ENCODE results near the gene ANXA6.

DNA sequence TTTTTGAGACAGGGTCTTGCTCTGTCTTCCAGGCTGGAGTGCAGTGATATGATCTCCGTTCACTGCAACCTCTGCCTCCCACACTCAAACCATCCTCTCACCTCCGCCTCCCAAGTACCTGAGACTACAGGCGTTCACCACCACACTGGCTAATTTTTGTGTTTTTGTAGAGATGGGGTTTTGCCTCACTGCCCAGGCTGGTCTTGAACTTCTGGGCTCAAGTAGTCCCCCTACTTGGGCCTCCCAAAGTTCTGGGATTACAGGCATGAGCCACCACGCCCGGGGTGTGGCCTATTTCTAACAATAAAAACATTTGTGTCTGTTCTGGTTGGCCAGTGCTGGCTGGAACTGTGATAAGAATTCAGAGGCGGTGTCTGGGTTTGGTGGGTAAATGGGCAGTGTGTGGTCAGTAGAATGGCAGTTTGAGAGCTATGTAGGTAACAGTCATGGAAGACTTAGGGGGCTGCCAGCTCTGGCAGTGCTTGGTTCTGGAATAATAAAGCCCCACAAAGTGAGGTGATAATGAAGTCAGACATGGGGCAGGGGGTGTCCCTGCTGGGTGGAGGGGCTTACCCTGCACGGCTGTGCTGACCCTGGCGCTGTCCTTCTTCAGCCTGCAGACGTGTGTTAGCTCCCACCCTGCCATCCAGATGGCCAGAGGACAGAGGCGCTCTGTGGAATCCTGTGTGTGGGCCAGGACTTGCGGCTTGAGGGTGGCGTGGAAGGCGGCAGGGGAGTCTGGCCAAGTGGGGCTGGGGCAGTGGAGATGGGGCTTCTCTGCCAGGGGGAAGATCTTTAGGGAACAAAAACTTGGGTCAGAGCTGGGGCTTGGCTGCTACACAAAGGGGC lies 46.8 kb upstream of the SYNPO start:
- PRO-cap, result no peak

GRCh38 chr5:150600039-150600470 lies 40.4 kb upstream of the SYNPO start:
- PRO-cap, result no peak

DNA sequence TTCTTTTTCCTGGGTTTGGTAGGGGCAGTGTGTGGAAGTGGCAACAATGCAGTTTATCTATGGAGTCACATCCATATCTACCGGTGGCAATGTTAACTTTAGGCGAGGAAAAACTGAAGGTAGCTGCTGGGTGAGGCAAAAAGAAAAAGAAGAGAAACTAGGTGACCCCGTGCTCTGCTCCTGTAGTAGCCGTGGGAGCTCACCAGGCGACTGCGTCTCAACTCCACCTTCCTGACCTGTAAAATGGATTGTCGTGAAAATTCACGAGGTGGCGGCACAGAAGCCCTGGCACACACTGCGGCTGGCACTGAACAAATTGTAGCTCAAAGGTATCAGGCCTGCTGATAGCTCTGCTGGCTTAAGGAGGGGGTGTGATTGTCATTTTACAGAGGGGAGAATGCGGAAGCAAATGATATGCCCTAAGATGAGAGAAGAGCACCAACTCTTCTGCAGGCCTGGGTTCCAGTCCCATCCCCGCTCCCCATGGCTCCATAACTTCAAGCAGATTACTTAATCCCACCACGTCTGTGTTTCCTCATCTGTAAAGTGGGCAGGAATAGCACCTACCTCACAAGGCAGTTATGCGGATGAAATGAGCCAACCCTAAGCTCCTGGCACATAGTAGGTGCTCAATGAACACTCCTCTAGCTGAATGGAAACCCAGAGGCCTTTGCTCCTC lies 35.9 kb upstream of the SYNPO start:
- PRO-cap, result no peak

DNA sequence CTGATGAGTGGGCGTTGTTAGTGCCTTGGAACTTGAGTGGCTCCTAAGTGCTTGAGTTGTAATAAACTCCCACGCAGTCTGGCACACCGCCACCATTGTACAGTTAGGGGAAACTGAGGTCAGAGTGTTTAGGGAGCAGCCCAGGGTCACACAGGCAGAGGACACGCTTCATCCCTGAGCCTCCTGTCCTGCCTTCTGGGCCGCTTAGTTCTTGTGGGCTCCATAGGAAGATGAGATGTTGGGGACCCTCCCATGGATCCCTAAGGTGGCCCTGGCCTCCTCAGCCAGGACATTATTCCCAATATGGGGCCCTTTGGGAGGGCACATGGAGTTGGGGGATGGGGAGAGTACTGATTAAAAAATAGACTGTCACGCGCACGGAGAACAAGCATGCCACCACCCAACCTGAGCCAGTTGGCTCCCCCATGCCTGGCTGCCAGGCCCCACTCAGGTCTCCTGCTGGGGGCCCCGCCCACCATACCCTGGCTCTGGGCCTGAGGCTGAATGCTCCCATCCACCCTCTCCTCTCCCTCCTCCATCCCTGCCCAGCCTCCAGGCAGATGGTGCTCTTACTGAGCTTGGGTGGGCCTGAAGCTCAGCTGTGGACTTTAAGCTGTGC lies 10.2 kb upstream of the SYNPO start:
- PRO-cap, result no peak

- PRO-cap, result no peak
Observed at GRCh38 chr5:150651006-150651749, 9.9 kb upstream of the MYOZ3 start.

GRCh38 chr5:150753485-150754001 lies 5.3 kb downstream of the DCTN4 start:
- PRO-cap, result no peak

DNA sequence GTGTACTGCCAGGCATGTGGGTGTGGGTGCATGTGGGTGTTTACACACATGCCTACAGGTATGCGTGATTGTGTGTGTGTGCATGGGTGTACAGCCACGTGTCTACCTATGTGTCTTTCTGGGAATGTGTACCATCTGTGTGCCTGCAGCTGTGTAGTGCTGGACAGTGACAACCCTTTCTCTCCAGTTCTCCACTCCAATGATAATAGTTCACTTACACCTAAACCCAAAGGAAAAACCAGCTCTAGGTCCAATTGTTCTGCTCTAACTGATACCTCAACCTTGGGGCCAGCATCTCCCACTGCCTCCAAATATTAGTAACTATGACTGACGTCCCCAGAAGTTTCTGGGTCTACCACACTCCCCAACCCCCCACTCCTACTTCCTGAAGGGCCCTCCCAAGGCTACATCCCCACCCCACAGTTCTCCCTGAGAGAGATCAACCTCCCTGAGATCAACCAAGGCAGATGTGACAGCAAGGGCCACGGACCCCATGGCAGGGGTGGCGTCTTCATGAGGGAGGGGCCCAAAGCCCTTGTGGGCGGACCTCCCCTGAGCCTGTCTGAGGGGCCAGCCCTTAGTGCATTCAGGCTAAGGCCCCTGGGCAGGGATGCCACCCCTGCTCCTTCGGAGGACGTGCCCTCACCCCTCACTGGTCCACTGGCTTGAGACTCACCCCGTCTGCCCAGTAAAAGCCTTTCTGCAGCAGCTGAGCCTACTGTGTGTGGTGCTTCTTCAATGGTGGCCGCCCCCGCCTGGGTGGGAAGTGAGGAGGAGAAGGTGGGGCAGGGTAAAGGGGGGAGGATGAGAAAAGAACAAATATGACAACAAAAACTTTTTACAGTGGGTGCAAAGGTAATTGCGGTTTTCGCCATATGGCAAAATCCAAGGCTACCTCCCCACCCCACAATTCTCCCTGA lies 8.2 kb downstream of the GPX3 start:
- PRO-cap, result no peak

- PRO-cap, result no peak
Observed at GRCh38 chr5:151067840-151068706, 12.8 kb downstream of the TNIP1 start.

DNA sequence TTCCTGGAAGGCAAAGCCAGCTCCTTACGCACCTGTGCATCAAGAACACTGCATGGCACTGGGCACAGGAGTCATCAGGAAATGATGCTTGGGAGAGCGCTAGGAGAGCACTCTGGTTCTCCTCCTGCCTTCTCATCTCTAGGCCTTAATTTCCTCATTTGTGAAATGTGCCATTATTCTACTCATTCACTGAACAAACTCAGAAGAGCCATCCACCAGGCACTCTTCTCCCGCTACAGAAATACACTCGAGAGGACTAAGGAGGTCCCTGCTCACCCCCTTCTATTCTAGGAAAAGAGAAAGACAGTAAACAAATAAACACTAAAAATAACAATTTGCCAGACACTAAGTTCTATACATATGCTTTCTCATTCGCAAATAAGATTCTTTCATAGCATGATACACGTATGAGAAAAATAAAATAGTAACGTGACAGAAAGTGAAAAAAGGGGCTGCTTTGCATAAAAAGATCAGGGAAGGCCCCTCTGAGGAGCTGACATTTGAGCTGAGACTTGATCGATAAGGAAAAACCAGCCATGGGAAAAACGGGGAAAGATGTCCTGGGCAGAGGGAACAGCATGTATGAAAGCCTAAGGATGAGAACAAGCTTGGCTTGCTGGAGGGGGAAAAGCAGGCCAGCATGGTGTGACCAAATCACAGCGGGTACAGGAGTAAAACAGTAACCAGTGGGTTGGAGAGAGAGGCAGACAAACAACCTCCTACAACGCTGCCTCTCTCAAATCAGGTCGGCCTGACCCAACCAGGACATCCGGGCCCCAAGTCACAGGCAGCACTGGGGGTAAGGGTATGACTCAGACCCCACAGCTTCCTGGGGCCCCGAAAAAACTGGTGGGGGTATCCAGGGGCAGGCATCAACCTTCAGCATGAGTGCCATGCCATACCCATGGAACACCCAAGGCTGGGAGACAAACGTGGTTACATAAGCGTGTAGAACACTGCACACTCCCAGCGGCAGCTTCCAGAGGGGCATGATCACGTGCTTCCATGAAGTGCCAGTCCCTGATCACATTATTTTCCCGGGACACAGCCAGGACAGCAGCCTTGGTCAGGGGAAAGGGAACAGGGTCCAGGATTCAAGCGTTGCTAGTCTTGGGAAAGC lies 2.3 kb downstream of the TNIP1 start:
- PRO-cap, result no peak

DNA sequence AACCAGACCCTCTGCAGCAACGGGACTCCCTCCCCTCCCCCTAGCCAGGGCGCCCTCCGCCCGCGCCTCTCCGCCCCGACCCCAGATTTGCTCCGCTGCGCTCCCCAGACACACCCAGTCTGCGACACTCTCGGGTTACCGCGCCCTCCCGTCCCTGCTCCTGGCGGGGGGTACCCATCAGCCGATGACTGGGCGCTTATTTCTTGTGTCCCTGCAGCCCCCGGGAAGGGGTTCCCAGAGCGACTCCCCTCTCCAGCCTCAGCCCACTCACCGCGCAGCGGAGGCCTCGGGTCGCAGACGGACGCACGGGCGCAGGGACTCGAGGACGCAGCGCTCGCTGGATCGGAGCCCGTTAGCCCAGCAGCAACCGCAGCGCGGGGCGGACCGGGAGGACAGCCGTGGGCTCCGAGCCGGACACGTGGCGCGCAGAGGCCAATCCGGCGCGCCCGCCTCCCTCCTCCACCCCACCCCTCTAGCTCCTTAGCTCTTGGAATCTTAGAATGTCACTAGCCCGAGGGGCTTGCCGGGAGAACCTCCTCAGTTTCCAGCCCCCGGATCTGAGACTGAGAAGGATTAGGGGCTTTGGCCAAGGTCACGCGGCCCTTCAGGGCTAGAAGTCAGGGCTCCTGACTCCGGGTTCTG lies at the start of gene ANXA6:
Gene ANXA6, minus strand, starts transcription at position 371 of the 642 bp plus-strand sequence.
- PRO-cap, result bidirectional peak, plus-strand start at position 506 of the sequence, minus-strand start at position 365 of the sequence

GRCh38 chr5:151169233-151169831 lies 11.8 kb upstream of the ANXA6 start:
- PRO-cap, result no peak

GRCh38 chr5:151213633-151214596 lies 10.0 kb downstream of the CCDC69 start:
- PRO-cap, result bidirectional peak, plus-strand start at chr5:151214429, minus-strand start at chr5:151214149

- PRO-cap, result bidirectional peak, plus-strand start at chr5:151214849, minus-strand start at chr5:151214701
Observed at GRCh38 chr5:151214597-151215009, 9.3 kb downstream of the CCDC69 start.

DNA sequence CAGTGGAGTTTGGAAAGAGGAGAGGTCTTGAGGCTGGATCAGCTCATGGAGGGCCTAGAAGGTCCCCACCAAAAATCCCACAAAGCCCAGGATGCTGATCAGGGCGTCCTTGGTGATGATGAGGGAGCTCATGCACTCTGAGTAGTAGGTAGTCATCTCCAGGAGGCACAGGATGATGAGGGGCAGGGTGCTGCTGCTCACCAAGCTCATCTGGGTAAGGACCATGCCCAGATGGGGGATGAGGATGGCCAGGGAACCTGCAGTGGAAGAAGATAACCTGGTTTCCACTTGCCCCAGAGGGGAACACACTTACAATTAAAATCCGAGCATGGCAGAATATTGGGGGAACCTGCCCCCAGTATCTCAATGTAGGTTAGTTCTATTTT lies 19.0 kb upstream of the SLC36A2 start:
- PRO-cap, result no peak

DNA sequence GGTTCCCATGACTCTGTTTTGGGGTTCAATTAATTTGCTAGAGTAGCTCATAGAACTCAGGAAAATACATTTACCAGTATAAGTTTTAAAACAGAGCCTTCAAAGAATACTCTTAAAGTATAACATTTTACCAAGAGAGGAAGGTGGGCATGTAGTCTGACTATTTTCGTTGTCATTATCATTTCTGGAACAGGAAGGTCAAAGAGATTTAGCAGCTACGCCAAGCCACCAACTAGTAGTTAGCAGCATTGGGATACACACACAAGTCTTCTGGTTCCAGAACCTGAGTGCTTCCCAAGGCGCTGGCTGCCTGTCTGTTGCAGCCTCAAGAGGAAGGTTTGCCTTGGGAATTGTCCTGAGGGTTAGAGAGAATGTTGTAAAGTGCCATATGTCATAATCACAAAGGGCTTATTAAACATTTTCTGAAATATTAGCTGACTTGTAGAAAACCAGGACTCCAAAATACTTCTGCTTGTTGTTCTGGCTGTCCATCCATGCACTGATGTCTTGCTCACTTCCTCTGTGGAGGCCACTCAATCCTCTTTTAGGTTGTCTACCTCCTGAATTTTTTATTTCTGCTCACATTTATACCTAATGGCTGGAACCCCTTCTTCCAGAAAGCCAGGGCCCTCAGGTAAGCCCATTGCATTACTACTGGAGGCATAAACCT lies 46.2 kb downstream of the SLC36A1 start:
- PRO-cap, result no peak

DNA sequence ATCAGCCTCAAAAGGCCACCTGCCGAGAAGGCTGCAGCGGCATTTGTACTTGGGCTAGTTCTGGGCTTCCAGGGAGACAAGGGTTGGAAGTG lies 938 bp downstream of the G3BP1 start:
- PRO-cap, result no peak

GRCh38 chr5:151816550-151817422 lies 45.0 kb downstream of the G3BP1 start:
- PRO-cap, result no peak

GRCh38 chr5:152260973-152261203 lies 144.2 kb downstream of the NMUR2 start:
- PRO-cap, result no peak

DNA sequence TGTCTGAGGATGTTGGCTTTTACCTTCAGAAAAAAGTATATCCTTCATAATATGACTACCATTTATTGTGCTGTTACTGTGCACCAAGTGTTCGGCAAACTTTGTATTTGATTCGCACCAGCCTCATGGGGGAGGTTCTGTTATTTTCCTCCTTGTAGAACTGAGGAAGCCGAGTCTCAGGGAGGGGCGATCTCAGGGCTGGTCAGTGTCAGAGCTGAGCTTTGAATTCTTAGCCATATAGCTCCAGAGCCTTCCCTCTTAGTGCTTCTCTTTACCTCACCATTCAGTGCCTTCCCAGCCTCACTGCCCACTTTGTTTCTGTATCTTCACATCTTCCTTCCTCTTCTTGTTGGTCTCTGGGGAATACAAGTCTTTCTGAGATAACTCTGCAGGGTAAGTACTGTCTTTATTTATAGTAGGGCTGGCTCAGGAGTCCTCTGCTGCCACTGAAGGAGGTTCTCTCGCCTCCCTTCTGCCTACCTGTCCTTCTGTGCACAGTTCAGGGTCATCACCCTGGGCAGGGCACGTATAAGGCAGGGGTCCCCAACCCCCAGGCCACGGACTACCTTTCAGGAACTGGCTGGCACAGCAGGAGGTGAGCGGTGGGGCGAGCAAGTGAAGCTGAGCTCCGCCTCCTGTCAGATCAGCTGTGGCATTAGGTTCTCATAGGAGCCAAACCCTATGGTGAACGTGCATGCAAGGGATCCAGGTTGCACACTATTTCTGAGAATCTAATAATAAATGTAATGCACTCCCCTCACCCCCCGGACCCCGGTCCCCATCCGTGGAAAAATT lies 48.5 kb downstream of the GALNT10 start:
- PRO-cap, result no peak

GRCh38 chr5:154459371-154459923 lies 13.7 kb downstream of the SAP30L start:
- PRO-cap, result no peak